Endometrial microvascular endothelial cells (primary cell): ENCODE data around the gene CGB2.

DNA sequence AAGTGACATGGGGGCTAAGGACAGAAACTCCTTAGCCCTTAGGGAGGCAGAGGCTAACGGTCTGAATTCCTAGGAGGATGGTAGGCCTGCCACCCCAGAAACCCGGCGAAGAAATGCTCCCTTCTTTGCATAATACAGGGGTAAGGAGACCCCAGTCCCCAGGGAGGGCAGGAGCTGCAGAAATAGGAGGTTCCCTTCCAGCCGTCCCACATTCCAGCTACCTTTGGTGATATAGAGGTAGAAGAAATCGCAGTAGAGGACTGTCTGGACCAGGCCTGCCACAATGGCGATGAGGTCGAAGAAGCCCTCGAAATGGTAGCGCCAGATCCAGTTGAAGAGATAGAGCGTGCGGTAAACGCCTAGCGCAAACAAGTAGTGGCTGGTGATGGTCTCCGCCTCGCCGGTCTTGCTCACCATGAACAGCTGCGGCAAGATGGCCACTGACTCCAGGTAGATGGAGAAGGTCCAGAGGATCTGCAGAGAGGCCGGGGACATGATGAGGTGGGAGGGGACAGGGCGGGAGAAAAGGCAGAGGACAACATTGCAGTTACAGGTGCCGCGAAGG is 7.3 kb downstream of the KDELR1 start:
- RAMPAGE, long total RNA, result no peak

- RAMPAGE, long total RNA, result no peak
Observed at GRCh38 chr19:48397452-48398421, 4.3 kb downstream of the GRIN2D start.

GRCh38 chr19:48444635-48445599 is 866 bp upstream of the GRWD1 start:
- RAMPAGE, long total RNA, result no peak

GRCh38 chr19:48501406-48502013 is 10.1 kb downstream of the LMTK3 start:
- RAMPAGE, long total RNA, result no peak

DNA sequence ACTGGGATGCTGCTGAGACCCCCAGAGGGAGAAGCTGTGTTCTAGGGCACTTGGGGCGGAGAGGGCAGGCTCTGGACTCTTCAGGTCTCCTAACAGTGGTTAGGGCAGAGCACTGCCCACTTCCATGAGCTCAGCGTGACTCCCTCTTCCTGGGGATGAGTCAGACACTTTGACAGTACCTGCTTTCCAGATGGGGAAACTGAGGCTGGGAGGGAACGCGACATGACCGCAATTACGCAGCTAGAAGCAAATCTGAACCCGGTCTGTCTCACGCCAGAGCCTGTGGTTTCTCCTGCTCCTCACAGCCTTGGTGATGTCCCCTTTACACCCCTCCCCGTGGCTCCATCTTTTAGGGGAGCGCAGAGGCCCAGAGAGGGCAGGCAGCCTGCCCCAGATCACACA is 783 bp downstream of the SULT2B1 start:
- RAMPAGE, long total RNA, result no peak

- RAMPAGE, long total RNA, result no peak
Observed at GRCh38 chr19:48629466-48630670, 7.3 kb downstream of the DBP start.

DNA sequence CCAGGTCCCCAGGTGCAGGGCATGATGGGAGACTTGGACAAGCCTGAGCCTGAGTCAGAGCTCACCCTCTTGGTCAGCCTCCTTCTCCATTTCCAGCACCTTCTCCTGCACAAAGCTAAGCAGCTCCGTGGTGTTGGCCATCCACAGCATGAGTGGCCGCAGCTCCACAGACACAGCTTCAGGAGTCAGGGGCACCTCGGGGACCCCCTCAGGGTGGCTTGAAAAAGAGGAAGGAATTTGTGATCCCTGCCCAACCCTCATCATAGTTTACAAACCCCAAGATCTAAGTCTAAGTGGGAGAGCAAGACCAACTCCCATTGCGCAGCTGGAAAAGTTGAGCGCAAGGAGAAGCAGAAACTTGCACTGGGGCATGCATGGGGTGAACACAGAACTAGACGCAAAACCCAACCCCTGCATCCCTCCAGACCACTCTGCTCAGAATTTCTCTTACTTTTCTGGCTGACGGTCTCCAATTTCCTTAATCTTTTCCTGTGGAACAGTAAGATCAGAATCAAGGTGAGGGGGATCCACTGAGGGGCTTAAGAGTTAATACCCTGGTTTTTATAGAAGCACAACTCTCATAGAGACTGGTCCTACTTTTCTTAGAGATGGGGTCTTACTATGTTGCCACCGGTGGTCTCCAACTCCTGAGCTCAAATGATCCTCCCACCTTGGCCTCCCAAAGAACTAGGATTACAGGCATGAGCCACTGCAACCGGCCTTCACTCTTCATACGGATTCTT is 7.6 kb upstream of the MAMSTR start:
- RAMPAGE, long total RNA, result no peak

GRCh38 chr19:48738420-48739450 is 1.7 kb downstream of the RASIP1 start:
- RAMPAGE, long total RNA, result no peak

DNA sequence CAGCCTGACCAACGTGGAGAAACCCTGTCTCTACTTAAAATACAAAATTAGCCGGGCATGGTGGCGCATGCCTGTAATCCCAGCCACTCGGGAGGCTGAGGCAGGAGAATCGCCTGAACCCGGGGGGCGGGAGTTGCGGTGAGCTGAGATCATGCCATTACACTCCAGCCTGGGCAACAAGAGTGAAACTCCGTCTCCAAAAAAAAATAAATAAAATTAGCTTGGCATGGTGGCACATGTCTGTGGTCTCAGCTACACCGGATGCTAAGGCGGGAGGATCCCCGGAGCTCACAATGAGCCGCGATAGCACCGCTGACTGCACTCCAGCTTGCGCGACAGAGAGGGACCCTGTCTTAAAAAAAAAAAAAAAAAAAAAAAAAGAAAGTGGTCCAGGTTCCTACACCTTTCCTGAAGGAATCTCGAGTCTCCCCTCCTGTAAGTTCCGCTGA is 662 bp downstream of the FUT1 start:
- RAMPAGE, long total RNA, result no peak

DNA sequence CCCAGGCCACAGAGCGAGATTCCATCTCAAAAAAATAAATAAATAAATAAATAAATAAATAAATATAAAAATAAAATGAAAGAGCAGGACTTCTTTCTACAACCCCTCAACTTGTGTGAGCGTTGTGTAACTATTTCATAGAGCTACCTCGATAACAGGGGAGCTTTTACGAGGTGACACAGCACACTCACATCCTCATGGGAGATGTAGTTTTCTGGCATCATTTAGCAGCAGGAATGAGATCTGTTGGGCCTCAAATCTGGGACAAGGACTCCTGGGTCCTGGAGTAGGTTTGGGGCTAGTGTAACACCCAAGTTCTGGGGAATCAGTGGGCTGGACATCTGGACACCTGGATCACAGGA is 3.8 kb downstream of the FGF21 start:
- RAMPAGE, long total RNA, result no peak

DNA sequence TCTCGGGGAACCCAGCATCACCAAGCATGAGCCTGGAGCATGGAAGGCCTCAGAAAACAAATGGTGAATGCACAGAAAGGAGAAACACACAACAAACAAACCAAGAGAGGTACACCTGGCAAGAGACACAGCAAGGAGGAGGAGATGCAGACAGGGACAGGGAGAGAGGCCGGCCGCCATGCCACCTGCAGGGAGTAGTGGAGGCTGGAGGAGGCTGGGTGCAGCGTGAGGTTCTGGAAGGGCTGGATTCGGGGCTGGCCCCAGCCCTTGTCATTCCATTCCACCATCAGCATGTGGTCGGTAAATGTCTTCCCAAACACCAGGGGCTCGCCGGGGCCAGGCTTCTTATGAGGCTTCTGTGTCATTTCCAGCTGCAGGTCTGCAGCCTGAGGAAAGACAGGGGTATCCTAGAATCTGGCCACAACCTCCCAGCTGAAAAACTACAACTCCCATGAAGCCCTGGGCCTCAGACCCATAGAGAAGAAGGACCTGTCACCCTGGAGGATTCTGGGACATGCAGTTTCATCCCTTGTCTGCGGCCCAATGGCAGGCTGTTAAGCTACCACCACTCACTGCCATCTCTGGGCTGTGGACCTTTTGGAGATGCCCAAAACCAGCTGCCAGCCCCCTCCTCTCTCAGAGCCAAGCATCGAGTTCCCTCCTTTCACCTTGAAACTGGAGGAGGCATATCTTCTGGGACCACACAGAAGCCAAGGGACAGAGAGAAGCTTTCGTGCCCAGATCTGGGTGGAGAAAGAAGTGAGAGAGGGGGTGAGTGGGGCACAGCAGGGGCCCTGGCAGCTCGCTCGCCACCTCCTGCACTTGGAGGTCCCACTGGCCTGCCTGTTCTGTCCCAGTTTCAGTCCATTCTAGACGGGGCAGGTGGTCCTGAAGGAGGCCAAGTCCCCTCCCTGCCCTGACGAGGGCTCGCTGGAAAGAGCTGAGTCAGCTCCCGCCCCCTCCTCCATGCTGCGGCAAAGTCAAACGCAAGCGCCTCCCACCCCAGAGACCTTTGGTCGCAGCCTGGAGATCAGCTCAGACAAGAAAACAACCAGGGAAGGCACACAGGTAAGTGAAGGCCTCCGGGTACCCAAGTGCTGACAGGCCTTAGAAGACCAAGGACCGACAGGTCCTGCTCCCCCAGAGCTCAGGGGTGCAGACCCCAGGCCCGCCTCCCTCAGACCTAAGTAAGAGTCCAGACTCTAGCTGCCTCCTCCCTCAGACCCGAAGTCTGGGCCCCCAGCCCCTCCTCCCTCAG is 4.1 kb downstream of the BCAT2 start:
- RAMPAGE, long total RNA, result no peak

GRCh38 chr19:48807669-48808533 is 2.9 kb downstream of the BCAT2 start:
- RAMPAGE, long total RNA, result no peak

GRCh38 chr19:48860033-48860583 is 8.3 kb downstream of the PLEKHA4 start:
- RAMPAGE, long total RNA, result no peak

DNA sequence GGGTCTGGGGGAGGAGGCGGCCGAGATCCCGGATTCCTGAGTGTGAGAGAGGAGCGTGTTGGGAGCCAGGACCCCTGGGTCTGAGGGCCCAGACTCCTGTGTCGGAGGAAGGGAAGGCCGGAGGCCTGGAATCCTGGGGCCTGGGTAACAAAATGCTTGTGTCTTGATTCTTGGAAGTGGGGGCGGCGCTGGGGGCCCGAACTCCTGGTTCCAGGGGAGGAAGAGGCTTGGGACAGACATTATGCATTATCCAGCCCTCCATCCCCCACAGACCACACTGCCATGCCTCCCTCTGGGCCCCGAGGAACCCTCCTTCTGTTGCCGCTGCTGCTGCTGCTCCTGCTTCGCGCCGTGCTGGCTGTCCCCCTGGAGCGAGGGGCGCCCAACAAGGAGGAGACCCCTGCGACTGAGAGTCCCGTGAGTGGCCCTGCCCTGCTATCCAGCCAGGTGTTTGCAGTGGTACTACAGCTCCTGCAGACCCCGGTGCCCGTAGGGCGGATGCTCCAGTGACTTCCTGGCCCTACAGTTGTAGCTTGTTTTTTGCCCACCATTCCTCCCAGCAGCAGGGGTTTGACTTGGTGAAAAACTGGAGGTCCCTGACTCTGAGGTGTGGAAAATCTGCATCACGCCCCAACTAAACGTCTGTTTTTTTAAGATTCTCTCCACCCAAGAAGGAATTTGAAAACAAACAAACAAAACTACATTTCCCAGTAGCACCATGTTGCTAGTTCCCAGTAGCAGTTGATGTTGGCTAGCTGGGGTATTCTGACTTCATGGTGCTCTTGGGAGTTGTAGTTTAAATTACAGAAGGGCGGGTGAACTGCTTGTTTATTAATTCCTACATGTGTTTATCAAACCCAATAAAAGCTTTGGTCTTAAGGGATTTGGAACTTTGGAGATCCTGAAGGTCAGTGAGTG is 662 bp downstream of the NUCB1 start:
- RAMPAGE, long total RNA, result no peak

DNA sequence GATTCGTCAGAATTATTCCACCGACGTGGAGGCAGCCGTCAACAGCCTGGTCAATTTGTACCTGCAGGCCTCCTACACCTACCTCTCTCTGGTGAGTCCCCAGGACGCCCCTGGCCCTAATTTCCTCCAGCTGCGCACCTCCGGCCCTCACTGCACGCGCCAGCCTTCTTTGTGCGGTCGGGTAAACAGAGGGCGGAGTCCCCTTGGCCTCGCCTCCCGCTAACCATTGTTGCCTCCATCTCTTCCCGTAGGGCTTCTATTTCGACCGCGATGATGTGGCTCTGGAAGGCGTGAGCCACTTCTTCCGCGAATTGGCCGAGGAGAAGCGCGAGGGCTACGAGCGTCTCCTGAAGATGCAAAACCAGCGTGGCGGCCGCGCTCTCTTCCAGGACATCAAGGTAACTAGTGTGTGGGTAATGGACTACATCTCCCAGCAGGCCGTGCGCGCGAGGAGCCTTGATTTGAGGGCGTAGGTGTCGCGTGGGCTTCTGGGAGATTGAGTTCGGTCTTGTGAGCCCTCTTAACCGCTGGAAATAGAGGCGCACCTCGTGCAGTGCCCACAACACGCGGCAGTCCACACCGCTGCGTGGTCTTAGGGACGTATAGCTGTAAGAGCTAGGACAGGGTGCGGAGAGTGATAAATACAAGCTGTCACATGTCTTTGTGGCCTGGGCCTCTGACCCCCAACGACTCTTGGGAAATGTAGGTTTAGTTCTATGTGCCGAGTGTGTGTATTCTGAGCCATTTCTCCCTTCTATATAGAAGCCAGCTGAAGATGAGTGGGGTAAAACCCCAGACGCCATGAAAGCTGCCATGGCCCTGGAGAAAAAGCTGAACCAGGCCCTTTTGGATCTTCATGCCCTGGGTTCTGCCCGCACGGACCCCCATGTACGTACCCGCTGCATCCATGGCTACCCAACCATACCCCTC is 675 bp downstream of the FTL start:
- RAMPAGE, long total RNA, result no peak

DNA sequence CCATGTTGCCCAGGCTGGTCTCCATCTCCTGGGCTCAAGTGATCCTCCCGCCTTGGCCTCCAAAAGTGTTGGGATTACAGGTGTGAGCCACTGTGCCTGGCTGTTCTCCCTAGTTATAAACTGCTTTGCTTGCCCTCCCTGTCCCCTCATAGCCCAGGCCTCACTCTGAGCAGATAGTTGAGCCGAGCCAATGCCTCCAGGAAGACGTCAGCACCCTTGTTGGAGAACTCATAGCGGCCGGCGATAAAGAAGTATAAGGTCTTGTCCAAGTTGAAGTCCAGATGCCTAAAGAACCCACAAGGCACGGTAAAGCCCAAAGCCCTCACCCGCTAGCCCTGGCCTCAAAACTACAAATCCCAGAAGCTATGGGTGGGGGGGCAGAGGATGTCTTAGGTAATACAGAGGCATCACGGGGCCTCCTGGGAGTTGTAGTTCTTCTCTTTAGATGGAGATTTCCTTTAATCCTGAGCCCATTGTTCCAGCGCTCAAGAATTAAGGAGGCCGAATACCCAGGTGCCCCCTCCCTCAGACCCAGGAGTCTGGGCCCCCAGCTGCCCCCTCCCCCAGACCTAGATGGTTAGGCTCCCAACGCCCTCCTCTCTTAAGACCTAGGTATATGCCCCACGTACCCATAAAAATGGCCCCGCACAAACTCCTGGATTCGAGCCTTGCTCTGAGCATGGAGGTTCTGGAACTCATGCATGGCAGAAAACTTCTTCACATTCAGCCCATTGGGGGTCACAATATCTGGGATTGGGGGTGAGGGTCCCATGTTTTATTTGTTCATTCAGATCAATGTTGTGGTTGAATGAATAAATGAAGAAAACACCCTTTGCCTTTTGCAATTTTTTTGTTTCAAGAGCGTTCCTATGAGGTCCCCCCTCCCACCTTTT is 10.8 kb downstream of the GYS1 start:
- RAMPAGE, long total RNA, result no peak

- RAMPAGE, long total RNA, result no peak
Observed at GRCh38 chr19:48990986-48991627, 2.0 kb downstream of the GYS1 start.

DNA sequence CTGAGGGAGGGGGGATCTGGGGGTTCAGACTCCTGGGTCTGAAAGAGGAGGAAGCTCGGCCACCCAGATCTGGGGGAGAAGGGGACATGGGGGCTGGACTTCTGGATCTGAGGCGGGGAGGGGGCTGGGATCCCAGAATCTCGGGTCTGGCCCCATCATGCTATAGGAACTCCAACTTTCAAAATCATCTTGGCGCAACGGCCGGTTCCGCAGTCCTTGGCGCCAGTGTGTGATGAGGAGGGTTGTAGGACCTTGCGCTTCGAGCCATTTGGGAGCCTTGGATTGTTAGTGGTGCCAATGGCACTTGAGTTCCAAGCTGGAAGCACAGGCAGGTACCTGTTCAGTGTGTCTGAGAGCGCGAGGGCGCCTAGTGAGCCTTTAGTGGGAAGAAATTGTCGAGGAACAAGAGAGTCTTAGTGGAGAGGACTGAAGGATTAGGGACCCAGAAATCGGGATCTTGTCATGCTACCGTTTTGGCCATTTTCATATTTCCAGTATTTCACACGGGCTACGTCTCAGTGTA is 384 bp downstream of the RUVBL2 start:
- RAMPAGE, long total RNA, result no peak

DNA sequence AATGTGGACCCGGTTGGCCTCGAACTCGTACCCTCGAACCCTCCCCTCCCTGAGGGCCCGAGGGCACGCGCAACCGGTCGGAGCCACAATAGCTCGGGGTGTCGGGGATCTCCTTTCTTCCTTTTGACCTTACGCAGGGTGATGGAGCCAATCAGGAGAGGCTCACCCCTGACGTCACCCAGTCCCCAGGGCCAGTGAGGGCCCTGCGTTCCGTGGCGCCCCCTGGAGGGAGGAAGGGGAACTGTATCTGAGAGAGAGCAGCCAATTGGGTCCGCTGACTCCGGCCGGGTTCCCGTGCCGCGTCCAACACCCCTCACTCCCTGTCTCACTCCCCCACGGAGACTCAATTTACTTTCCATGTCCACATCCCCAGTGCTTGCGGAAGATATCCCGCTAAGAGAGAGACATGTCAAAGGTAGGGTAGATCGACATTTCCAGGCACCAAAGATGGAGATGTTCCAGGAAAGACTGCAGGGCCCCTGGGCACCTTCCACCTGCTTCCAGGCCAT is at the start of gene CGB2:
TSS of gene CGB2 (plus strand) at position 201 of the 509 bp plus-strand sequence.
- RAMPAGE, long total RNA, result no peak

- RAMPAGE, long total RNA, result no peak
Observed at GRCh38 chr19:49148701-49149195, 6.4 kb downstream of the HRC start.